NB4 (cell line): ENCODE data around the genes TRIM36 and FEM1C.

- RRBS: under 1% methylated on average over 31 of the region's 114 CpGs
Measured at GRCh38 chr5:115168797-115170177, at the start of gene TRIM36. Gene TRIM36 (minus strand): TSS chr5:115169908.

DNA sequence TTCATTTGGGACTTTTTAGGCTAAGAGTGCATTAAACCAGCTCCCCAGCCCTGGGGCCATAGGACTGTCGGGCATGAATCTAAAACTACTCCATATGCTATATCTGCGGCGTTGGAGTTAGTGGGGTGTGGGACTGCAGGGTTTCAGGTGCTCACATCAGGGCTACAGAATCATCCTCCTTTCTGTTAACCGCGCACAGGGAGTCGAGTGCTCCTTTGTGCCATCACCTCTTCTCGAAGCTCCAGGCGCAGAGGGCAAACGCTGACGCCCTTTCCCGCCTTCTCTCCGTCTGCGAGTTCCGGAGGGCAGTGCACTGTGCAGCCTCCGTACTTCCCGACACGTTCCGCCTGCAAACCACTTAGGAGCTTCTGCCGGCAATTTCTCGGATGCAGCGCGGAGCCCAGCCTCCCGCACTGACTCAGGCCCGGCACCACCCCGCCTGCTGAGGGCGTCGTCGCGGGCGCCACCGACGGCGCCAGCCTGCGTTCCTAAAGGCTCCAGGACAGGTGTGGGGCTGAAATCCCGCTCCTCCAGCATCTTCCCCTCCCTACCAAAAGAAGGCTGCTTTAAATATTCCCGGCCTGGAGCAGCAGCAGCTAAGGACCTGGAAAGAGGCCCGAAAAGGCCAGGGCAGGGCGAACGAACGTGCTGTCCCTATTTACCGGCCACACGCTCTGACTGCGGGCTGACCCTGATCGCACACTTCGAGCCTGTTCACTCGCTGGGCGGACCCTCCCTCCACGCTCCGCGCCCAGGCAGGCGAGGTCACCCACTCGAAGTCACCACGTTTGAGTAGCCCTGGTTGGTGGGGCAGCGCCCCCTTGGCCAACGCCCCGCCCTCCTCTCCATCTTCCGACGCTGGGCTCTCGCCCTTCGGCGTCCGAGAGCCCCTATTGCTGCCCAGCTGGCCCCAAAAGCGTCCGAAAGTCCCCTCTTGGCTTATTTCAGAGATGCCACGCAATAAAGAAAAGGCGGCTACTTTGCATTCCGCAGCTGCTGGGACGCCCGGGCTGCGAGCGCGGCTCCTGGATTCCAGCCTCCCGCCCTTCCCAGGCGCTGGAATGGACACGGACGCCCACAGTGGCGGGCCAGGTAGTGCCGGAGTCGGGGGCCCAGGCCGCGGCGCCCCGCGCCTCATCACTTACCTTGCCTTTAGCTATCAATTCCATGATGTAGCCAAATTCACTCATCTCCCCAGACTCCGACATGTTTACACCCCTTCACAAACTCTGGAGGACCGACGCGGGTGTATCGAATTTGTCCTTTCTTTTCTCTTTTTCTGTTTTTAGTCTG is 9.6 kb upstream of the TRIM36 start:
- RRBS: 77% methylated on average over 23 of the region's 89 CpGs

DNA sequence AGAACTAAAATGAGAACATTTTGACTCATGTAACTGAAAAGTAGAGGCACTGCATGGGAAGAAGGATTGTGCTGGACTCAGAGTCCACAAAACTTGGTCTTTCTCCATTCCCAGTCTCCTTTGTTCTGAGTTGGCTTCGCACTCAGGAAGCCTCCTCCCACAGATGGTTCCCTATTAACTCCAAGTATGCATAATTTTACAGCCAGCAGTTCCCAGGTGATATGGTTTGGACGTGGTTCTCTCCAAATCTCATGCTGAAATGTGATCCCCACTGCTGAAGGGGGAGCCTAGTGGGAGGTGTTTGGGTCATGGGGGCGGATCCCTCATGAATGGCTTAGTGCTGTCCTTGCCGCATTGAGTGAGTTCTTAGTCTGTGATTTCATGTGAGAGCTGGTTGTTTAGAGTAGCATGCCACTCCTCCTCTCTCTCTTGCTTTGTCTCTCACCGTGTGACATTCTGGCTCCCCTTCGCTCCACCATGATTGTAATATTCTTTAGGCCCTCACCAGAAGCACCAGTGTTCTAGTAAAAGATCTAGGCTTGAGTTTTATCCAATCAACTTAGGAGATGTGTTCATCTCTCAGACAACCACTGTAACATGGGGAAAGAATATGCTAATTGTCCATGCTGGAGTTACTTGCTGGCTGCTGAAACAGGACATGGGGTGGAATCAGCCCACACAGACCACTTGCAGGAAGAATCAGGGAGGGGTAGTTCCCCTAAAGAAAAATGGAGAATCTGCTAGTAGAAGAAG is 86.4 kb downstream of the FEM1C start:
- RRBS: no CpG with 5 or more reads among the region's 6 CpGs

DNA sequence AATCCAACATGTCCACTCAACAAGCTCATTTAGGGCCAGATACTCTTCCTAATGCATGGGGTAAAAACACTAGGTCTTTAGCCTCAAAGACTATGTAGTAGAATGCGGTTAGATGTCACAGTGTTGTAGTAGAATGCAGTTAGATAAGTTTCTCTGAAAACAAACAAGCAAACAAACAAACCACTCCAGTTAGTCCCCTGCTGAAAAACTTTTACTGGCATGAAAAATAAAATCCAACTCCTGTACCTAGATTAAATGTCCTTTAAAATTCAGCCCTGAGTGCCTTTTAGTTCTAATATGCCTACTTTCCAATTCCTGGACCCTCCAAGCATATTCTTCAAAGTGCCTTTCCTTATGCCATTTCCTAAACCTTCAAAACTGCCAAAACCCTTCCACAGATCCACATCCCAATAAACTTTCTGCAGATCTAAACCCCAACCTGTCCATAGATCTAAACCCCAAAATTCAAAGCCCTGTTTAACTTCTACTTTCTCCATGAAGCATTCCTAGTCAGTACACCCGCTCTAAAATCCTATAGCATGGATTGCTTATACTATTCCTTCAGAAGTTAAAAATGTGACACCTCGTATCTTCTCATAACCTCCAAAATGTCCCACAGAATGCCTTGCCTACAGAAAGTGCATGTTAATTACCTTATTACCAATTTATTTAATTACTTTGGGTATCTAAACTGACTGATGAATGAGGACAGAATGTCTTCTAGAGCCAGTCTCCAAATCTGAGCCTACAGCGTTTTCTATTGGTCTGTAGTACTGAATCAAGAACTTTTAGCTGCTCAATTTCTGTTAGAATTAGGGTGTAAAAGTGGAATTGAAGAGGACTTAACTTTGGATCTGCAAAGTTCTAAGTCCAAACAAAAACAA is 5.9 kb downstream of the FEM1C start:
- RRBS: no CpG with 5 or more reads among the region's 4 CpGs

GRCh38 chr5:115542760-115543765 is 1.5 kb downstream of the FEM1C start:
- RRBS: no CpG with 5 or more reads among the region's 18 CpGs

DNA sequence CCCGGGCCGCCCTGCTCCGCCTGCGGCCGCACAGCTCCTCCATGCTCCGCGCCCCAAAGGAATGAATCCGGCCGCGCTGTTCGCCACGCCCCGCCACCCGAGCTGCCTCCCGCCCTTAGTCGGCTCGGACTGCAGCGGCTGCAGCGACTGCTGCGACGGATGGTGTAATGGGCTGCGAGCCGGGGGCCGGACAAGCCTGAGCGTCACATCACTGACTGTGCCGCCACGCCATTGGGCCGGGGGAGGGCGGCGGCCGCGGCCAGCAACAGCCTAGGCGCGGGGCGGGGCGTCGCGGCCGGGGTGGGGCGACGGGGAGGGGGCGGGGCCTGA is at the start of gene FEM1C:
FEM1C (minus strand) TSS at position 166 of the 330 bp plus-strand sequence.
- RRBS: 2% methylated on average over 30 of the region's 42 CpGs

DNA sequence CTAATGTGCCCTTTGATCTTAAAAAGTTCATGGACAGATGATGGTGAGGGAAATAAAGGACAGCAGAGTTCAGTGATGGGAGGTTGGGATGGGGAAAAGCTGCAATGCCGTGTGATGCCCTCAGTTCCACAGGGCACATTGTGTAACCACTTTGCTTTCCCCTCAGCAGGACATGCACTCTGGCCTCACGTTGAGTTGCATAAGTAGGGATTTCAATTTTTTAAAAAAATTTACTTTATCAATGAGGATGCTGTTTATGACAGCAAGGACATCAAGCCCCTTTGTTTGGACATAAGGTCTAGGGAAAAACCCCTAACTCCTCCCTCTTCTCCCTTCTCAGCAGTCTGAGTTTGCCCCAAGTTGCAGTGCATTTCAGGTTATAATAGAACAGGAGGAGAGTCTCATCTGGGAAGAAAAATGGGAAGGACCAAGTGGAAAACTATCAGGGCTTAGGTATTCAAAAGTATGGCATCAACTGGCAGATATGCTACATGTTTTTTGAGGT is 83.1 kb upstream of the TMED7 start:
- RRBS: no CpG with 5 or more reads among the region's 2 CpGs

- RRBS: no CpG with 5 or more reads among the region's 1 CpG
Measured at GRCh38 chr5:115818197-115818396, 1.6 kb upstream of the CDO1 start.

DNA sequence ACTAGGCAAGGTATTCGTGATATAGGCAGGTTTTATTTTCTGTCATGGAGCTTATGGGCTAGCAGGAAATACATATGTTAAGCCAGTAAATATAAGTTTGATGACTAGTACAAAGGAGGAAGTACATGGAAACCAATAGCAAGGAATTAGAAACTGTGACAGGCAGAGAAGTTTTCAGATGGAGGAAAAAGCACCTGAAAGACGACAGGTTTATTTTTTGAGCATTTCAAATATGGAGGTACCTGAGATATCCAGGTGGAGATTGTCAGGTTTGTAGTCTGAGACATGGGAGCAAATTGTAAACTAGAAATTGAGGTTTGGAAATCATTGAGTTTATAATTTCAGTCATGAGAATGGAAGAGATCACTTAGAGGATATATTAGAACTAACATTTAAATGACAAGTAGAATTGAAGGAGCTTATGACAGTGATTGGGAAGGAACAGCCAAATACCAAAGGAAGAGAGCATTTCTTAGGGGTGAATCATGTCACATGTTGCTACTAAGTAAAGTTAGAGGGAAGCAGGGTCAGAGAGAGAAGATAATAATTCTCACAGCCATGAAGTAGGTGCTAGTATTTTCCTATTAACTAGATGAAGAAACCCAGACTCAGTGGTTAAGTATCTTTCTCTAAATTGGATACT is 59.1 kb downstream of the COMMD10 start:
- RRBS: no CpG with 5 or more reads among the region's 2 CpGs

DNA sequence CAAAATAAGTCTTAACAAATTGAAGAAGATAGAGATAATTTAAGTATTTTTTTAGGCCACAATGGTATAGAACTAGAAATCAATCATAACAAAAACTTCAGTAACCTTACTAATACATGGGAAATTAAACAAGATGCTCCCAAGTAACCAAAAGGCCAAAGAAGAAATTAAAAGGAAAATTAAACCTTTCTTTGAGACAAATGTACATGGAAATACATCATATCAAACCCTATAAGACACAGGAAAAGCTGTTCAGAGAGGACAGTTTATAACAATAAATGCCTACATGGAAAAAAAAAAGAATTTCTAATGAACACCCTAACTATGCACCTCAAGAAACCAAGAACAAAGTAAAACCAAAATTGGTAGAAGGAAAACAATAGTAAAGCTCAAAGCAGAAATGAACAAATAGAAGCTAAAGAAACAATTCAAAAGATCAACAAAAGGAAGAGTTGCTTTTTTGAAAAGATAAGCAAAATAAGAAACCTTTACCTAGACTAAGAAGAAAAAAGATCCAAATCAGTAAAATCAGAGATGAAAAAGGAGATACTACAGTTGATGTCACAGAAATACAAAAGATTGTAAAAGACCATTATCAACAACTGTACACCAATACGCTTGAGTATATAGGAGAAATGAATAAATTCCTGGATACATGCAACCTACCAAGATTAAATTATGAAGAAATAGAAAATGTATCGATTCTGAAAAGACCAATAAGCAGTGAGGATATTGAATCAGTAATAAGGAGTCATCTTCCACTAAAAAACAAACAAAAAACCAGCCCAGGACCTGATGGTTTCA is 236.7 kb downstream of the SEMA6A start:
- RRBS: no CpG with 5 or more reads among the region's 2 CpGs

DNA sequence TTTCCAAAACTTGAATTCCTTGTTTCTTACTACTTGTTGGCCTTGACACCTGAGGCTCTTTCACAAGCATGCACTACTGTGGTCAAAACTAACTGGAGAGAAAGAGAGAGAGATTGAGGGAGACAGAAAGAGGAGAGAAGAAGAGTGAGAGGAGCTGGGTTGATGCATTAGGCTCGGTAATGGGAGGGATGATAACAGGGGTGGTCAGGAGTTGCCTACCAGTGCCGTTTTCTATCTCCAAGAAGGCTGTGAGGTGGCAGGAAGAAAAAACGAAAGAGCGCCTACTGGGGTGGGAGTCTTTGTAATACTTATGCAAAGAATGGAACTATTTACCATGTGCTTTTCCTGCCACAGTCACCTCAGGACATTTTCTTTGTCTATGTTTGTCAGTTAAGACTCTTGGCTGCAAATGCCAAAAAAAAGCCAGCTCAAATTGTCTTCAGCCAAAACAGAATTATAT is 161.0 kb downstream of the SEMA6A start:
- RRBS: no CpG with 5 or more reads among the region's 4 CpGs

- RRBS: no CpG with 5 or more reads among the region's 9 CpGs
Measured at GRCh38 chr5:116544924-116545455, 29.6 kb downstream of the SEMA6A start.

- RRBS: no CpG with 5 or more reads among the region's 16 CpGs
Measured at GRCh38 chr5:116575236-116575612, 601 bp upstream of the SEMA6A start.

DNA sequence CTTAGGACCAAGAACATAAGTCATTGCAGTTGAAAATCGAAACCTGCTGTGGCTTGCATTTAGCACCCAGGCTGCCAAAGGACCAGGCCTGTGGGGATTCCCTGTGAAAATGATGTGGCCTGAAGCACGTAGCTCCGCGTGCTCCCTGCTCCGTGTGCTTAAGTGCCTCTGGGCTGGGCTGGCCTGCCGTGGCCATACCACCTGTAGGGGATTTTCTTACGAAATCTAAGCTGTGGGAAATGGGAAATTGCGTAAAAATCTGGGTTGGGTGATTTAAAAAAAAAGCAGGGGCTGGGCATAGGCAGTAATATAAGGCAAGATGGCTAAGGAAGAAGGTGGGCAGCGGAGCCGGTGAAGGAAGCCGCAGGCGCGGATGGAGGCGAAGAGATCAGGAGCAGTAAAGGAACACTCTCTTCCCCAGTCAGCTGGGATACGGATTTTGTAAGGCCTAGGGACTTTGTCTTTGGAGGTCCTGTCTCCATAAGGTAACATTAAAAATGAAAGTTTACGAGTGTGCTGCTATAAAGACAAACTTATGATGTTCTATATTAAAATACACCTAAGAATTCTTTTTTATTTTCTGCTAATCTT is 189.6 kb upstream of the SEMA6A start:
- RRBS: no CpG with 5 or more reads among the region's 16 CpGs

DNA sequence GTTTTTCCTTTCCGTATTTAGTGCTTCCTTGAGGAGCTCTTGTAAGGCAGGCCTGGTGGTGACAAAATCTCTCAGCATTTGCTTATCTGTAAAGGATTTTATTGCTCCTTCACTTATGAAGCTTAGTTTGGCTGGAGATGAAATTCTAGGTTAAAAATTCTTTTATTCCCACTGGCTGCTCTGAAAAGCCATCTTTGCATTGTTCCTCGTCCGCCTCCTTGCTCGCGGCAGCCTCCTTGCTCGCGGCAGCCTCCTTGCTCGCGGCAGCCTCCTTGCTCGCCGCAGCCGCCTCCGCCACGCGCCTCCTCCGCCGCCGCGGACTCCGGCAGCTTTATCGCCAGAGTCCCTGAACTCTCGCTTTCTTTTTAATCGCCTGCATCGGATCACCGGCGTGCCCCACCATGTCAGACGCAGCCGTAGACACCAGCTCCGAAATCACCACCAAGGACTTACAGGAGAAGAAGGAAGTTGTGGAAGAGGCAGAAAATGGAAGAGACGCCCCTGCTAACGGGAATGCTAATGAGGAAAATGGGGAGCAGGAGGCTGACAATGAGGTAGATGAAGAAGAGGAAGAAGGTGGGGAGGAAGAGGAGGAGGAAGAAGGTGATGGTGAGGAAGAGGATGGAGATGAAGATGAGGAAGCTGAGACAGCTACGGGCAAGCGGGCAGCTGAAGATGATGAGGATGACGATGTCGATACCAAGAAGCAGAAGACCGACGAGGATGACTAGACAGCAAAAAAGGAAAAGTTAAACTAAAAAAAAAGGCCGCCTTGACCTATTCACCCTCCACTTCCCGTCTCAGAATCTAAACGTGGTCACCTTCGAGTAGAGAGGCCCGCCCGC is 14.7 kb downstream of the DTWD2 start:
- RRBS: no CpG with 5 or more reads among the region's 43 CpGs

- RRBS: no CpG with 5 or more reads among the region's 2 CpGs
Measured at GRCh38 chr5:119388561-119388917, 32.7 kb downstream of the TNFAIP8 start.

- RRBS: 5% methylated on average over 8 of the region's 59 CpGs
Measured at GRCh38 chr5:120464802-120465980, 1.1 kb downstream of the PRR16 start.

- RRBS: no CpG with 5 or more reads among the region's 12 CpGs
Measured at GRCh38 chr5:120511888-120512969, 48.1 kb downstream of the PRR16 start.